Diencephalon (tissue), 2 donors: Measurements from ENCODE around the gene TOR3A.

DNA sequence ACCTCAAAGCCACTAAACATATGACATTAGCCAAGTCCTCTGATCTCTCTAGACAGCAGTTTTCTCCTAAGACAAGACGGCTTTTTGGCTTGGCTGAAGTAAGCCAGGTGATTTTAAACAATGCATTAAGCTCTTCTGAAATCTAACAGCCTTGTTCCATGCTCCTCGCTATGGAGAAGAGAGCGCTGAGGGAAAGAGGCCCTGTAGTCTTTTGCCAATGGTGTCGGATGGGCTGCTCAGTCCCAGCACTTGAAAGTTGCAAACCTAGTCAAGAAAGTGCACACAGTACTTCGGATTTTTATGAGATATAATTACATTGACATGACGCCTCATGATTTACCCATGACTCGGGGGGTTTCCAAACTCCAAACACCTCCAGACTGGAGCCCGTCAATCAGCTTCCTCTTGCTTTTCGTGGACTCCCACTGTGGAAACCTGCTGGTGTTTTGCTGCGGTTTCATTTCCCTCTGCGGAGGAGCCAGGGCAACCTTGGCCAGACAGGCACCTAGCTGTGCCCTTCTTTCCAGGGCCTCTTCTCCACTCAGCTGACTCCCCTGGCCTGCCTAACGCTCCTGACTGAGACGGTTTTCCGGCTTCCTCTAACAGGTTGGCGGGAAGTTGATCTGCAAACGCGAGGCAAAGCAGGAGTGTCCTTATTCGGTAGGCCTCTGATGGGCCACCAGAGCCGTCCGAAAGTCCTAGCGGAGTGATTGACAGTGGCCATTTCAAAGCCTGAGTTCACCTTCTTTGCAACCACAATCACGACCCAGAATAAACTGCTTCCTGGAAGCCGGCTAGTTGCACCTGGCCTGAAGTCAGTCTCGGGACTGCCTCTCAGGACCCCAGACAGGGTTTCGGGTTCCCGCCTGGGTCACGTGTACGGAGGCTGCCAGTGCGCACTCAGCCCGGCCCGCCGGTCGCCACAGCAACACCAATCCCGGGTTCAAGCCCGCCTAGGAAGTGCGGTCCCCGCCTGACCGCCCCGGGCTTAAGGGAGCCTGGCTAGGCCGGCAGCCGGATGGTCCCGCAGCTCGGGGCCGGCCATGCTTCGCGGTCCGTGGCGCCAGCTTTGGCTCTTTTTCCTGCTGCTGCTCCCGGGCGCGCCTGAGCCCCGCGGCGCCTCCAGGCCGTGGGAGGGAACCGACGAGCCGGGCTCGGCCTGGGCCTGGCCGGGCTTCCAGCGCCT lies at the start of gene TOR3A:
Gene TOR3A, plus strand, starts transcription at position 985 of the 1,186 bp plus-strand sequence.
- RAMPAGE, long total RNA: no peak

GRCh38 chr1:179089732-179090345 lies 8.0 kb downstream of the TOR3A start:
- RAMPAGE, long total RNA: no peak

DNA sequence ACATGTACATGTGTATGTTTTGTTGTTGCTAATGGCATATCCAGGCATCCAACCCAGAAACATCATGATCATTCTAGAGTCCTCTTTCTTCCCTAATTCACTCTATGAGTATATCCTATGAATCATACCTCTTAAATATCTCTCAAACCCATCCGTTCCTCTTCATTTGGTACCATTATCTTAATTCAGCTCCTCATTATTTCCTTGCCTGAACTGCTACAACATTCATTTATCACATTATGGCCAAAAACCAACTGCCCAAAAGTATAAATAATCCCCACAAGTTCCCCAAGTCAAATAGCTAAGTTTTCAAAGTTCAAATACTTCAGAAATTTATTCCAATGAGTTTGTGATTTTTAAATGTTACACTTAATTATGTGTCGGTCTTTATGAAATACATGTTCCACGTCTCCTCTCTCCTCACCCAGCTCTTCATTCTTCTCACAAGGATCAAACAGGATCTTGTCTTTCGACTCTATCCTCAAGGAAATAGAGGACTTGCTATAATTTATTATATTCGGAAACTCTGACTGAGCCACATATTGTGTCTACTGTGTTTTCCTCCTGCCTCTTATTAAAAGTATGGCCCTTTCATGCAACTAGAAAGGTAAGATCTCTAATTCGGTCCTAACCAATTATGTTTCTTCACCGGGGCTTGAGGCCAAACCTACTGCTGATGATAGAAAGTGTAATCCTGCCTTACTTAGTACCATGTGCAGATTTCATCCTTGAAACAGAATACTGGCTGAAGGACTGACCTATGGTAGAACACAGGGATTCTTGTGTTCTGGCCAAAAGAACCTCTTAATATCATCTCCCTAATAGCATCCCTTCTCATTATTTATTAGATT lies 72.3 kb downstream of the TOR3A start:
- RAMPAGE, long total RNA: no peak

- RAMPAGE, long total RNA: no peak
Observed at GRCh38 chr1:179226770-179227977, 2.3 kb downstream of the ABL2 start.

DNA sequence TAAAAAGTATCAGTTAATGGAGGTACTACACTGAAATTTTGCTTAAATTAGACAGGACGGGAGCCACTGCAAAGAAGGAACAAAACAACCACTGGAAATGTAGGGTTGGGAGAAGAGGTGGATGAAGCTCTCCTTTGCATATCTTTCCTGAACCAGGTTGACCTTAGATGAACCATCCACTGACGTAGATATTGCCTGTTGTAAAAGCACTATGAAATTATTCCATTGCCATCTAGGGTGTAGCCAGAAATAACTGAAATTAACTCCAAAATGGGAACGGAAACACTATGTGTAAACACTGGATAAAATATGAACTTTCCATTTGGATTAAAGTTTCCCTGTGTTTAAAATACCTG lies 1.2 kb upstream of the ABL2 start:
- RAMPAGE, long total RNA: no peak

- RAMPAGE, long total RNA: no peak
Observed at GRCh38 chr1:179298832-179299322, 5.3 kb downstream of the SOAT1 start.

DNA sequence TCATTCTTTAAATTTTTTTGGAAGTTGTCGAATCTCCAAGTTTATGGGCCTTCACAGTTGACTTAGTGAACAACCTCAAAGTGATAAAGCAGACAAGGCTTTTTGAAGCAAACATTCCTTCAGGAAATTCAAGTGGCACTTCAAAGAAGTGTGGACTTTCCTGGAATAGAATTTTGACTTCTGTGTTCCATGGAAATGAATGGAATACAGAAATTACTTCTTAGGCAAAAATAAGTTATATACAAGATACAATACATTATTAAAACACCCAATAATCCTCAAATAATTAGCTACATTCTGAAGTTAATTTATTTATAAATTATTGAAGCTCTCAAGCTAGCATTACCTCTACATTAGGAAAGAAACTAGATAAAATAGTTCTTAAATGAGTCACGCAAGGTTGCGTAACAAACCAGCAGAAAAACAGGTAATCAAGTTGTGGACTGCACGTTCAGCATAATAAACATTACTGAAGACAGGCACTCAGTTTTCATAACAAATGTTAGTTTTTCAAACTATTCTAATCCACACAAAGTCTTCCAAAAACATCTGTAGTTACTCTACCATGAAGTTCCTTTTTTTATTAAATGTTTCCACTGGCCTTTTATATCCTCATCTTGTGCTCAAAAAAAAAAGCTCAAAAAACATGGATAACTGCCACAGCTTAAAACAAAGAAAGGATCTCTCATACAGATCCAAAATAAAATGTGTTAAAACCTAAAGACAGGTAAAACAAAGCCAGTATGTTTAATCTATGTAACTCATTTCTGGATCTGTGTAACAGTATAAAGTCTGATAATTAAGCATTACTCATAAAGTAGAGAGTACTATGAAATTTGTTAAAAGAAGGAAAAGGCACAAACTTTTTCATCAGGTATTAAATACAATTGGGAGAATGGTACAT lies 1.3 kb downstream of the TOR1AIP2 start:
- RAMPAGE, long total RNA: no peak

DNA sequence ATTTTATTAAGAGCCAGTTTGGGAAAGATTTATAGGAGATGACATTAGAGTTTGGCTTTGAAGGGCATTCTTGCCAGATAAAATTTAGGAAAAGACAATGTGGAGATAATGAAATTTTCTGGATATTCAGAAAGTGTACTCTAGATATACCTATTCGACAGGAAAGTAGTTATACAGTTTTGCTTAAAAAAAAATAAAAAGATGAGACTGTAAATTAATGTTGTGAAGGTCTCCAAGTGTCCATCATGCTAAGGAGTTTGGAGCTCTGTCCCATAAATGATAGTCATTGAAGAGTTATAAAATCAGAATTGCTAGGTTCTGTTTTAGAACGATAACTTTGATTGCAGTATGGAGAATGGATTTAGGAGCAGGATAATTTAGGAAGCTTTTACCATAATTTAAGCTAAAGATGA lies 20.5 kb downstream of the CEP350 start:
- RAMPAGE, long total RNA: no peak

GRCh38 chr1:180230463-180230935 lies 435 bp downstream of the LHX4 start:
- RAMPAGE, long total RNA: no peak

DNA sequence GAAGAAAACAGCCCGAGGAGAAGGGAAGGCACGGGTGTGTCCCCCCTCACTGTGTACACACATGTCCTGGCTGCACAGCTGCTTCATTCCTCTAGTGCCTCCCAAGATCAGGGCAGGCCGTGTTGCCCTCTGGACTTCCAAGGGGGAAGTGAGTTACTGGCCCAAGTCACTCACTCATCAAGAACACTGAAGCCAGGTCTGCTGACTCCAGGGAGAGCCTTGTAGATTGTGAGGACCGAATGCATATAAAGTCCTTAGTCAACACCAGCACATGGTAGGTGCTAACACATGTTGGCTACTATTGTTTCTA lies 39.8 kb downstream of the LHX4 start:
- RAMPAGE, long total RNA: no peak

- RAMPAGE, long total RNA: no peak
Observed at GRCh38 chr1:180566085-180566637, 63.8 kb upstream of the ACBD6 start.

GRCh38 chr1:181087045-181088100 lies 1.1 kb upstream of the IER5 start:
- RAMPAGE, long total RNA: no peak

- RAMPAGE, long total RNA: no peak
Observed at GRCh38 chr1:181105504-181105677, 16.9 kb downstream of the IER5 start.

DNA sequence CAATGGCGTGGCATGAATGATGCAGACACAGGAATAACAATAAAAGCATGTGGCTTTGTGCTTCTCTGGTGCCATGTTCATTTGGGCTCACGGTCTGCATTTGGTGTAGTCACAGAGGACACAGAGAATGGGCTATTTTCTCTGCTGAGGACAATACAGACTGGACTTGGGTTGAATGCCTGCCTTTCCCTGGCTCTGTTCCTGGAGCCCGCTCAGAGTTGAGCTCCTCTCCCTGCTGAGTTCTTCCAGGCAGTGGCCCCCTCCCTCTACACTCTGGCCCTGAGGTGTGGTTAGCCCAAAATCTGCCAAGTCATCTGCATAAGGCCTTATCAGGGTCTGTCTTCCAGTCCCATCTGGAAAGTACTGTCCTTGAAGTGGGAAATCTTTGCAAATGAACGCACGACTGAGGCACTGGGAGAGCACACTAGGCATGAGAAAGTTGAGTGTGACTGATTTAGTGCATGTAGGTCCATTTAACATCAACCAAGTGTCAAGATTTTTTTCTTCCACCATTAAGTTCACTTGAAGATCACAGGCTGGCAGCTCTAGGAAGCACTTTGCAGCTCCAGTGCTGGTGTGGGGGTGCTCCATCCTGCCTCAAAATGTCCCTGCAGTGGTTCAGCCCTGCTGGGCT lies 41.3 kb downstream of the IER5 start:
- RAMPAGE, long total RNA: no peak

- RAMPAGE, long total RNA: no peak
Observed at GRCh38 chr1:181134517-181135438, 46.3 kb downstream of the IER5 start.

DNA sequence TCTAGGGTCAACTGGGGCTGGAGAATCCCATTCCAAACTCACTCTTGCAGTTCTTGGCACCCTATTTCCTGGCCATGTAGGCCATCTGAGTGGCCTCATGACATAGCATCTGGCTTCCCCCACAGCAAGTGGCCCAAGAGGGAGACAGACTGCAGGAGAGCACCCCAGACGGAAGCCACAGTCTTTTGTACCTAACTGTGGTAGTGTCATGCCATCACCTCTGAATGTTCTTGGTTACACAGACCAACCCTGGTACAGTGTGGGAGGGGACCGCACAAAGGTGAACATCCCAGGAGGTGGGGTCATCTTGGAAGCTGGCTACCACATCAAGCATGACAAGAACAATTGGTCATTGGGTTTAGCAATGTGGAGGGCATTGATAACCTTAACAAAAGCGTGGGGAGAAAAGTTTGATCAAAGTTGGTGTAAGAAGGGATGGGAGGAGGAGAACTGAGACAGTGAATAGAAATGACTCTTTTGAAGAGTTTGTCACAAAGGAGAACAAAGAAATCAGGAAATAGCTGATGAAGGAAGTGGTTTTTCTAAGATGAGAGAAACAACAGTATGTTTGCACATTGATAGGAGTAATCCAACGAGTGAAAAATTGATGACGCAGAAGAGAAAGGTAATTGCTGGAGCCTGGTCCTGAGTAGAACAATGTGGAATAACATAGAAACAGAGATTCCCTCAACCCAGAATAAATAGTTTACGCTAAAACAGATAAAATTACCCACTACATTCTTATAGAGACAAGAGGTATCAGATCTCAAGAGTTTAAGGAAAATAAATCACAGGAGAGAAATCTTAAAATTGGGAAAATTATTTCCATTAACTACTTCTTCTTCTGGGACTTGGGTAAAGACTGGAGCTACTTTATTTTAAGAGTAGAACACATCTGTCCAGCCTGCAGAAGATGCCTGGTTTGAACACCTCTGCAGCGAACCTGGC lies 87.0 kb upstream of the CACNA1E start:
- RAMPAGE, long total RNA: no peak

DNA sequence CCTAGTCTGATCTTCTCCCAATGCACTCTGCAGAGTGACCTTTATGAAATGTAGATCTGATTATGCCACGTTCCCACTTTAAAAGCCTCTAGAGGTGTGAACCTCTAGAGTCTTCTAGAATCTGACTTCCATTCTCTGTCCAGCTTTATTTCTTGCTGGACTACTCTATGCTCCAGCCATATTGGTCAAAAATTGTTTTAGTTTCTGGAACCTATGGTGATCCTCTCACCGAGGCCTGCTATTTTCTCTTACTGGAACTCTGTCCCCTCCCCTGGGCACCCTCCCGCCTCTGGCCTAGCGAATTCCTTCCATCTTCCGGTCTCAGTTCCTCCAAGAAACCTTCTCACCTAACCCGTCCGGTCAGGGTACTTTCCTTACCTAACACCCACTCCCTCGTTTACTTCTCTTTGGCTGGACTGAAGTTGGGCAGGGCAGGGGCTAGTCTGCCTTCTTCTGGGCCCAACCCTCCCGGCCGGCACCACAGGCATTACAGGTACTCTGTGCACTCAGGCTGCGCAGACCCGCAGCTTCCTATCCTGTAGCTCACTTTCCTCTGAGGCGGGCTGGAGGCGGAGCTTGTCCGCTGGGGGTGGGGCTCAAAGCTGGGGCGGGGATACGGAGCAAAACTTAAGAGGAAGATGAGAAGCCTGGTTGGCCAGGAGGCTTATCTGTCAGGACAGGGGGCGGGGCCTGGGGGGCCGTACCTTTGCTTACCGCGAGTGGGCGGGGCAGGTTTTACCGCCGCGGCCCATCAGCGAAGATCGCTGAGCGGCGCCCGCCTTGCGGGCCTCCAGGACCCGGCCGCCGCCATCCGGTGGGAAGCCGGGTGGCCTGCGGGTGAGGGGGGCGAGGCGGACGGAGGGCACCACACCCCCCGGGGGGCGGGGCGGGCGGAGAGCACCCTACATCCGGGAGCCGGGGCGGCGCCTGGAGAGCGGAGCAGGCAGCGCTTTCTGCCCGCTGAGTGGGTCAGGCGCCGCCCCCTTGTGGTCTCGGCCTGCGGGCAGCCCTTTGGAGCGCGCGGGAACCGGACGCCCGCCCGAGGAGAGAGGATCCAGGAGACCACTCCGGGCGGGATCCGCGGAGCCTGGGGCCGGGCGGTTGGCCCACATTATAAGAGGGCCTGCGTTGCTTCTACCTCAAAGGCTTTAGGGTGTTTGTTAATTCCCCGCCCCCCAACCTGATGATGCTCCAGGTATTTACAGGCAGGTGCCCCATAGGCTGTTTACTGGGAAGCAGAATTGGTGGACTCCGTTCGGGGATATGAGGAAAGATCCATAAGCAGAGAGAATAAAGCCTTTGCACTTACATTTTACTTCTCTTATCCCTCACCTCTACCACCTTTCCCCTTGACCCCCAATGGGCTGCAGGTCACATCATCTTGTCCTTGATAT lies 31.9 kb downstream of the ZNF648 start:
- RAMPAGE, long total RNA: no peak

DNA sequence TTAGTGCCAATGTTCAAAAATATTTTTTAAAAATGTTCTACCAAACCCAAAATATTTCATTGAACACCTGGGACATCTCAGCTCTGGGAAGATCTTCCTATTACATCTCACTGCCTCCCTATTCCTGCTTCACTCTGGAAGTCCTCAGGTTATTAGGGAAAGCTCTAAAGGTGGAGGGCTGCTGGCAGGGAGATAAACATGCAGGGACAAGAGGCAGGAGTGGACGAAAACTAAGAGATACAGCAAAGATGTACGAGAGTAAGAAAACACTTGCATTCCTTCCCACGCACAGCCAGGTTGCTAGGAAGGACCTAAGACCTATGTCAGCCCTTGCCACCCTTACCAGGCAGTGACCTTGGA lies 87.3 kb upstream of the ZNF648 start:
- RAMPAGE, long total RNA: no peak

- RAMPAGE, long total RNA: no peak
Observed at GRCh38 chr1:182206785-182207247, 145.3 kb upstream of the ZNF648 start.

DNA sequence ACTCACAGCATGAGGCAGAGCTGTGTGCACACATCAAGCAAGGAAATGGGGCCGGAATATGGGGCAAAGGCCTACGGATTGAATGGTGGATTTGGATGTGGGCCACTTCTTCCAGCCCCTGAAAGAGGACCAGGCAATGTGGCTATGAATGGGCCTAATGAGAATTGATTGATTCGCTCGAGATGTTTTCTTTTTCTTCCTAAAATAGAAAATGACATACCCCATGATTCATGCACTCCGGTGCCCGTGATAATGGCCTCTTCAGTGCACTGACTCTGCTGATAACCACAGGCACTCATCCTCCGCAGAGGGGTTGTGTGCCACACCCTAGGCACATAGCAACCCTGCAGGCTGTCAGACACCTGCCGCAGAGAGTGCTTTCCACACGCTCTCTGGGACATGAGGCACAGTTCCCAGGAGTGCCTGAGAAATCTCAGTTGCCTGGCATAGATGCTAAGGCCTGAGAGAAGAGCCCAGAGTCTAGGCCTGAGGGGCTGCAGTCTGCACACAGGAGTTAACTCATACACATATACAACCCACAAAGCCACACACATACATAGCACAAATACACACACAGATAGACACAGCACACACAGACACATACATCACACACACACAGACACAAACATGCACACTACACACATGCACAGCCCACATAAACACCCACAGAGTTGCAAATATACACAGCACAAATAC lies 155.3 kb downstream of the GLUL start:
- RAMPAGE, long total RNA: no peak